Uterus (tissue), 7 donors: ENCODE results near the gene MAPK11.

- PRO-cap, 4 experiments, result no peak in any of the 4 experiments
- RAMPAGE, long total RNA, 2 experiments, result no peak in any of the 2 experiments
- RRBS, result 29% methylated on average over 4 of the region's 19 CpGs
Observed at GRCh38 chr22:50259152-50259655, 2.3 kb downstream of the MAPK12 start.

DNA sequence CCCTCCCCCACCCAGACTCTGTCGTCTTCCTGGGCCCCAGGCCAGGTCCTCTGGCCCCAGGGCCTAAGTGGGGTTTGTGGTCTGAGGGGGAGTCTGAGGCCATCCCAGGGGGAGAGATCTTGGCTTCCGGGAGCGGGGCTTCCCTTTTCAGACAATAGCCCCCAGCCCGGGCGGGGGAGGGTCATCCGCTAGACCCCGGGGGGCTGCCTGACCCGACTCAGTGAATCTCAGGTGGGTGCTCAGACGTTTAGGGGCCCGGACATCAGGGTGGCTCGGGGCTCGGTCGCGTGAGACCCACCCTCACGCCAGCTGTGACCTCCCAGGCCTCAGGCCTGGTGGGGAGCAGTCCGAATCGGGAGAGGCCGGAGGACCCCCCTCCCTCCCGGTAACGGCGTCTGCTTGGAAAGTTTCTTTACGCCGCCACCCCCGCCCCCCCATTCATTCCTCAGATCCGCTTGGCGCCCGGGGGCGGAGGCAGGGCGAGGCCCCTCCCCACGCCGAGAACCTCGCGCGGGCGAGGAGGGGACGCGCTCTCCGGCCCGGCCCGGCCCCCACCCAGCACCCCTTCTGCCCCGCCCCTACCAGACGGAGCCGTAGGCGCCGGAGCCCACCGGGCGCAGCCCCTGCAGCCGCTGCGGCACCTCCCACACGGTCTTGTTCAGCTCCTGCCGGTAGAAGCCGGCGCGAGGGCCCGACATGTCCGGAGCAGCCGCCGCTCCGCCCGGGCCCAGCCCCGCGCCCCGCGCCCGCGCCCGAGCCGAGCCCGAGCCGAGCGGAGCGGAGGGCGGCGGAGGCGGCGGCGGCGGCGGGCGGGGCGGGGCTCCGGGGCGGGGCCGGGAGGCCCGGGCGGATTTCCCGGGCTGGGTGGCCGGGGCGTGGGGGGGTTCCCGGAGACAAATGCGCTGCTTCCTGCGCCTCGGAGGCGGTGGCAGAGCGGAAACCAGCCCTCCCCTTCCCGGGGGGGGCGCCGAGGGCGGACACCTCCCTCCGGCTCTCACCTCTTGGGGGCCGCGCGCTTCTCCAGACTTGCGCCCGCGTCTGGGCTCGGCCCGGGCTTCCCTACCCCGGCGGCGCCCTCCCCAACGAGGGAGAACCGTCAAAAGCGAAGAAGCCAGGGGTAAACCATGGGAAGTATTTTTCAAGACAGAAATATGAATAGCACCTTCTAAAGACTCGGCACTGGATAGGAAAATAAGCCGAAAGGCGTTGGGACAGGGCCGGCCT, at the start of gene MAPK11:
MAPK11 (minus strand) TSS at position 786 of the 1,224 bp plus-strand sequence.
- PRO-cap, 4 experiments, result peak in 3 of 4 experiments; most common plus-strand start position 500 of the sequence (in 2); most common minus-strand start position 750 of the sequence (in 2)
- RAMPAGE, long total RNA, 2 experiments, result no peak in any of the 2 experiments
- RRBS, result 4% methylated on average over 75 of the region's 118 CpGs

DNA sequence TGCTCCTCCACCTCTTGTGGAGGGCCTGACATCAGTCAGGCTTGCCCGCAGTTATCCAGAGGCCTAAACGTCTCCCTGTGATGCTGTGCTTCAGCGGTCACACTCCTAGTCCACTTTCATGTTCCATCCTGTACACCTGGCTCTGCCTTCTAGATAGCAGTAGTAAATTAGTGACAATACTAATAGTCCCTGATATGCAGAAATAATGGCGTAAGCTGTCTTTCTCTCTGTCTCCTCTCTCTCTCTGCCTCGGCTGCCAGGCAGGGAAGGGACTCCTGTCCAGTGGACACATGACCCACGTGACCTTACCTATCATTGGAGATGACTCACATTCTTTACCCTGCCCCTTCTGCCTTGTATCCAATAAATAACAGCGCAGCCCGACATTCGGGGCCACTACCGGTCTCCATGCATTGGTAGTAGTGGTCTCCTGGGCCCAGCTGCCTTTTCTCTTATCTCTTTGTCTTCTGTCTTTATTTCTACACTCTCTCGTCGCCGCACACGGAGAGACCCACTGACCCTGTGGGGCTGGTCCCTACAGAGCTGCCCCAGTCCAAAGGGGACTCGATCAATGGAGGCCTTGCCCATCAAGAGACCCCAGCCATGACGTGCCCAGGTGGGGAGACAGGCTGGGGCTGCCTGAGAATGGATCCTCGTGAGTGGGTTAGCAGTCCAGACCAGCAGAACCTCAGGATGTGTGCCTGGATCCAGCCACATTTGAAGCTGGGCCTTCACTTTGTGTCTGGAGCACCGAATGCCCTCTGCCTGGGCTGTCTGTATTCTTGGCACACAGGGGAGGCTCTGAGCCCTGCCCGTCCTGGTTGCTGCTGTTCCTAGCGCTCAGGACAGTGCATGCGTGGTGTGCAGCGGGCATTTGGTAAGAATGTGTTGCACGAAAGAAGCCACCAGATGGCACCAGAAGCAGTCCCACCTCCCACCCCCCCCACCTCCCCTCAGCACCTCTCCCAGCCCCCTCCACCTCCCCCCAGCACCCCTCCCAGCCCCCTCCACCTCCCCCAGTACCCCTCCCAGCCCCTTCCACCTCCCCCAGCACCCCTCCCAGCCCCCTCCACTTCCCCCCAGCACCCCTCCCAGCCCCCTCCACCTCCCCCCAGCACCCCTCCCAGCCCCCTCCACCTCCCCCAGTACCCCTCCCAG, 3.9 kb upstream of the MAPK11 start:
- PRO-cap, 4 experiments, result no peak in any of the 4 experiments
- RAMPAGE, long total RNA, 2 experiments, result no peak in any of the 2 experiments
- RRBS, result no CpG with 5 or more reads among the region's 23 CpGs

- PRO-cap, 4 experiments, result no peak in any of the 4 experiments
- RAMPAGE, long total RNA, 2 experiments, result start-site peak on the minus strand in 1 of 2 experiments, at chr22:50275204-50275754 at its widest, 16 to 23 reads per replicate
- RRBS, result 60% methylated on average over 11 of the region's 52 CpGs
Observed at GRCh38 chr22:50275072-50276216, 5.3 kb upstream of the MAPK11 start.

DNA sequence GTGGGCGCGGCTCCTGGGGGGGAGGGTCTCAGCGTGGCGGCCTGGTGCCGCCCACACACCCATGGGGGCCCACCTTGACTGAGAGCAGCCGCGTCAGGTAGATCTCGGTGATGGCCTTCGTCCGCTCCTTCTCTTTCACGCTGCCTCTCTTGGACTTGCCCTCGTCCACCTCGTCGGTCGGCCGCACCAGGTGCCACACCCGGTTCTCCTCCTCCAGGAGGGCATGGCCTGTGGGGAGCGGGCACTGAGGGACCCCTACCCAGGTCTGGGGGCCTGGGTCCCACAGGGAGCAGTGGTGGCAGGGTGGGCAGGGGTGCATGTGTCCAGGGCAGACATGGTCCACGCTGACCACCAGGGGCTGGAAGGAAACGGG, 7.8 kb upstream of the MAPK11 start:
- PRO-cap, 4 experiments, result no peak in any of the 4 experiments
- RAMPAGE, long total RNA, 2 experiments, result no peak in any of the 2 experiments
- RRBS, result no CpG with 5 or more reads among the region's 20 CpGs

DNA sequence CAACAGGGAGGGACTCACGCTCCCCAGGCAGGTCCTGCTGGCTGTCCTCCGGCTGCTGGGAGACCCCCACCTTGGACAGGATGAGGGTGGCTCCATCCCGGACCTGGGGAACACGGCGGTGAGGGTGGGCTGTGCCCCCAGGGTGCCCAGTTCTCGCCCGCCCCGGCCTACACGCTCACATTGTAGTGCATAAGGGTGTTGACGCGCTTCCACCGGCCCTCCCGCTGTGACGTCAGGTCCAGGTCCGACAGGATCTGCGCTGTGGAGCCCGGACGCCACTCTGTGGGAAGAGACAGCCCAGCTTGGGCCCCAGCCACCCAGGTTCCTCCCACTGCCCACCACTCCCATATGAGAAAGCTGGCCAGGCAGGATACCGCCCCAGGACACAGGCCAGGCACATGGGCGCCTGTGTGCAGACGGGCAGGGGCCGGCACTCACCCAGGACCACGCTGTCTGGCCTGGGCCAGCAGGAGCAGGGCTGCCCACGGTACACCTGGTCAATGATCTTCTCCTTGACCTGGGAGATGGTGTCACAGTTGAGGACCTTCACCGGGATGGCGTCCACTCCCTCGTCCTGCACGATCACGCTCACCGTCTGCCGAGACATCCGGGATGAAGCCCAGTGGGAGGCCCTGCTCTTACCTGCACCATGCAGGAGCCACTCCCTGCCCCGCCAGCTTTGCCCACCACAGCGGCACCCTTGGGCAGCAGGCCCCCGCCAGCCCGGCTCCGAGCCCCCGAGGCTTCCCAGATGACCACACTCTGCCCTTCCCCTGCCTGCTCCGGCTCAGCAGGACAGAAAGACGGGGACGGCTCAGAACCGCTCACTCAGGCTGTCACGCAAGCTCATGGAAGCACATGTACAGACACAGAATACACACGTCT, 8.5 kb upstream of the MAPK11 start:
- PRO-cap, 4 experiments, result no peak in any of the 4 experiments
- RAMPAGE, long total RNA, 2 experiments, result start-site peak on the minus strand in 1 of 2 experiments, centred at positions 76 to 527 of the sequence, 19 to 25 reads per replicate
- RRBS, result 88% methylated on average over 27 of the region's 44 CpGs

- PRO-cap, 4 experiments, result peak in 3 of 4 experiments; most common plus-strand start chr22:50306462 (in 2); most common minus-strand start chr22:50305872 (in 1)
- RAMPAGE, long total RNA, 2 experiments, result no peak in any of the 2 experiments
- RRBS, result 3% methylated on average over 10 of the region's 38 CpGs
Observed at GRCh38 chr22:50305589-50306851, 1.4 kb downstream of the PLXNB2 start.

GRCh38 chr22:50396815-50397505, 53.8 kb downstream of the PPP6R2 start:
- PRO-cap, 4 experiments, result no peak in any of the 4 experiments
- RAMPAGE, long total RNA, 2 experiments, result no peak in any of the 2 experiments
- RRBS, result no CpG with 5 or more reads among the region's 6 CpGs

DNA sequence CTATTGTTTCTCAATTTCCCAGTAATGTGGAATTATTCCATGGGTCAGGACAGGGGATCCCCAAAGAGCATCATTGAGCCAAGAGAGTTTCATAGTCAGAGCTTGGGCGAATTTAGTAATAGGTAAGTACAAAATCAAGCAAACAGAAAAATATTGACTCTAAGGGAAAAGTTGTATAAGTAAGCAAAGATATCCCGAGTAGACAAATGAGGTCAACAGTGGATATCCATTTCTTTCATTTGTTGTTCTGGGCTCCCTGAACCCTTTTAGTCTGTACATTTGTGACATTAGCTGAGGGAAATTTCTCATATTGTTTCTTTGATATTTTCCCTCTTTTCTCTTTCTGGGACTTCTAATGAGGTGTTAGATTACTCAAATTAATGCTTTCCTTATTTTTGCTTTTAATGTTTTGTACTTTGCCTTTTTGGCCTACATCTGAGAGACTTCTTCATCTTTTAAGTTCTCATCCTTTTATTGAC, 57.5 kb downstream of the PPP6R2 start:
- PRO-cap, 4 experiments, result no peak in any of the 4 experiments
- RAMPAGE, long total RNA, 2 experiments, result no peak in any of the 2 experiments
- RRBS, result no CpG with 5 or more reads among the region's 2 CpGs

GRCh38 chr22:50403391-50403834, 60.3 kb downstream of the PPP6R2 start:
- PRO-cap, 4 experiments, result no peak in any of the 4 experiments
- RAMPAGE, long total RNA, 2 experiments, result no peak in any of the 2 experiments
- RRBS, result no CpG with 5 or more reads among the region's 5 CpGs

DNA sequence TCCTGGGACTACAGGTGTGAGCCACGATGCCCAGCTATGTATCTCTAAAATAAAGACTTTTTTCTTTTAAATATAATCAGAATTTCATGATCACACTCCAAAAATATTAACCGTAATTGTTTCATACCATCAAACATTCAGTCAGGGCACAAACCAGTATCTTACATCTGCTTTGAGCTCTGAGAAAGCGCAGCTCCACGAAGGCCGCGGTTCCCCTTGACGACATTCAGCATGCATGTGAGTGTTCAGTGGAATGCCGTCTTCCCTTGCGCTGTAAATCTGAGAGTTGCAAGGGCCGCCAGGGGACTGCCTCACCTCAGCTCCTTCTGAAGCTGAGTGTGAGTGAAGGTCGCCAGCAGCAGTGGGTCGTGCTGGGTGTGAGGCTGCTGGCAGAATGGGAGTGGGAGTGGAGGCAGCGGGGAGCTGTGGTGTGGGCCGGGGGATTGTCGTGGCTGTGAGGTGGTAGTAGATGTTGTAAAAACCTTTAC, 65.1 kb downstream of the PPP6R2 start:
- PRO-cap, 4 experiments, result no peak in any of the 4 experiments
- RAMPAGE, long total RNA, 2 experiments, result no peak in any of the 2 experiments
- RRBS, result no CpG with 5 or more reads among the region's 15 CpGs

- PRO-cap, 4 experiments, result no peak in any of the 4 experiments
- RAMPAGE, long total RNA, 2 experiments, result no peak in any of the 2 experiments
- RRBS, result no CpG with 5 or more reads among the region's 13 CpGs
Observed at GRCh38 chr22:50415451-50415911, 59.4 kb downstream of the SBF1 start.

GRCh38 chr22:50449686-50450042, 25.2 kb downstream of the SBF1 start:
- PRO-cap, 4 experiments, result no peak in any of the 4 experiments
- RAMPAGE, long total RNA, 2 experiments, result no peak in any of the 2 experiments
- RRBS, result no CpG with 5 or more reads among the region's 5 CpGs

DNA sequence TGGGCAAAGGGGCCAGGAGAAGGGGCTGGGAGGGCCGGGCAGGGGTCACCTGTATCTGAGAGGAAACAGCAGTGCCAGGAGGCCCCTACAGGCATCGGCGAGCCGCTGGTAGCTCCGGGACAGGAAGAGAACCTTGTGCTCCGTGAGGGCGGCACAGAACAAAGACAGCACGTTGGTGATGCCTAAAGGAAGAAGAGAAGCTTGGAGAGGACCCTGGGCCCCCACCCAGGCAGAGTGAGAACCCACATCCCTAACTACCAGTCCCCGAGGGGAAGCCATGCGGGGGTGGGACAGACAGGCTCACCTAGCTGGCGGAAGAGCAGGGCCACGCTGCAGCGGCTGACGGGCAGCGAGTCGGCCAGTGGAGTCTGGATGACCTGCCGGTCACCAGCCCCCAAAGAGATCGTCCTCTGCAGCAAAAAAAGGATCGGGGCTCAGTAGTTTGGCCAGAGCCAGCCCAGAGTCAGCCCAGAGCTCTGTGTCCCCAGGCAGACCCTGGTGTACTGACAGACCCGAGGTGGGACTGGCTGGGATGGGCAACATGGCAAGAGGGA, 8.5 kb downstream of the SBF1 start:
- PRO-cap, 4 experiments, result no peak in any of the 4 experiments
- RAMPAGE, long total RNA, 2 experiments, result no peak in any of the 2 experiments
- RRBS, result 78% methylated on average over 5 of the region's 20 CpGs

DNA sequence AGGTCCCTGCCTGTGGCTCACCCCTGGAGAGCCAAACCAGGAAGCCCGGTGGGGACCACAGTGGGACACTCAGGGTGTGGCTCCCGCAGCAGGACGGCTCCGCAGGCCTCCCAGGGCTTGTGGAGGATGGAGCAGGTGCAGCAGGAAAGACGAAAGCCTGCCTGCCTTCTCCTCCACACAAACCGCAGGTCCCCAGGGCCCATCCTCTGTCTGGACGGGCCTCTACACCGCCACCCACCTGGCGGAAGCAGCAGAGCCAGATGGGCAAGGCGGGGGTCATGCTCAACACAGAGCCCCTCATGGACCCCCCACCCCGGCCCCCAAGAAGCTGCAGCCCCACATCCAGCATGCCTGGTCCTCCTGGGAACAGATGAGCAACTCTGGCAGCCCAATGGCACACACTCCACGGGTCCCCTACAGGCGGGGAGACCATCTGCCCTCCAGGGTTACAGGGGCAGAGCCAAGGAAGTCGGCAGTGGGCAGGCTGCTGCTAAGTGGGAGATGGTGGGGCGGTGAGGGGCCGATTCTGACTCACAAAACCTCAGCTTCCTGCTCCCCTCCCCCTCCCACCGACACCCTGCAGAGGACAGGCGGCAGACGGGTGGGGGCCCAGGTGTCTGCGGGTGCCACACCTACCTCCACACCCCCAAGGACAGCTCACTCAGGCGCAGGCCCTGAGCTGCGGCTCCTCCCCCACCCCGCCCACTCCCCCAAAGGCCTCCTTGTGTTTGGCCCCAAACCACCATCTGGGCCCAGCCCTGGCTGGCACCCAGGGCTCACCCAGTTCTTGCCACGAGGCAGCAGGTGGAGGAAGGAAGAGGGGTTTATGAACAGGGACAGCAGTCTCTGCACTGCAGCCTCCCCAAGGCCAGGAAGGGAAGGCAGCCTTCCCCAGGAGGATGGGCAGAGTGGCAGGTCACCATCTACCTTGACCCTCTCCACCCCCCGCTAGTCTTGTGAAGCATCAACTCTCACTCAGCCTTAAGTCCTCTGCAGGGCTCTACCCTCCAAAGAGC, 5.1 kb downstream of the SBF1 start:
- PRO-cap, 4 experiments, result no peak in any of the 4 experiments
- RAMPAGE, long total RNA, 2 experiments, result no peak in any of the 2 experiments
- RRBS, result no CpG with 5 or more reads among the region's 25 CpGs

- PRO-cap, 4 experiments, result no peak in any of the 4 experiments
- RAMPAGE, long total RNA, 2 experiments, result no peak in any of the 2 experiments
- RRBS, result no CpG with 5 or more reads among the region's 9 CpGs
Observed at GRCh38 chr22:50470453-50471194, 4.2 kb downstream of the SBF1 start.

GRCh38 chr22:50528065-50529081, 1.4 kb downstream of the TYMP start:
- PRO-cap, 4 experiments, result no peak in any of the 4 experiments
- RAMPAGE, long total RNA, 2 experiments, result no peak in any of the 2 experiments
- RRBS, result no CpG with 5 or more reads among the region's 17 CpGs

DNA sequence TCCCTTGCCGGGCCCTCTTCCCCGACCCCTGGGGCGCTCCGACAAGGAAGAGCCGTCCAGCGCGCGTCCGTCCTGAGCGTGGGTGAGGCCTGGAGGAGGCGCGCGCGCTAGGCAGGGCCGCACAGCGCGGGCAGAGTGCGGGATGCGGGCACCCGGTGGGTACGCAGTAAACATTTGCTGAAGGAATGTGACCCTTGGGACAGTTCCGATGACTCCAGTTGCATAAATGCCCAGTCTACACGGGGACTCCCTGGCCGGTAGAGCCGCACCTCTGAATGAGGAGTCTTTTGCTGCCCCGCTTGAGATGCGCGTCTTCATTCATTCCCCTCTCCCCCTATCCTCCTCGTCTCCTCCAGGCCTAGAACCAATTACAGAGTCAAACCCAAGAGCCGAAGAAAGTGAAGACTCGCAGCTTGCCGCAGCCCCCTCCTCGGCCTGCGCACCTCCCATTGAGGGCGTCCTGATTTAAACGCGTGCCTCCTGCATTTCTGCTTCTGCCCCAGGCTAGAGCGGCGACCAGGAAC, 655 bp upstream of the CHKB start:
- PRO-cap, 4 experiments, result no peak in any of the 4 experiments
- RAMPAGE, long total RNA, 2 experiments, result no peak in any of the 2 experiments
- RRBS, result 1% methylated on average over 4 of the region's 39 CpGs

GRCh38 chr22:50607660-50608065, 7.1 kb downstream of the MAPK8IP2 start:
- PRO-cap, 4 experiments, result no peak in any of the 4 experiments
- RAMPAGE, long total RNA, 2 experiments, result no peak in any of the 2 experiments
- RRBS, result no CpG with 5 or more reads among the region's 7 CpGs

DNA sequence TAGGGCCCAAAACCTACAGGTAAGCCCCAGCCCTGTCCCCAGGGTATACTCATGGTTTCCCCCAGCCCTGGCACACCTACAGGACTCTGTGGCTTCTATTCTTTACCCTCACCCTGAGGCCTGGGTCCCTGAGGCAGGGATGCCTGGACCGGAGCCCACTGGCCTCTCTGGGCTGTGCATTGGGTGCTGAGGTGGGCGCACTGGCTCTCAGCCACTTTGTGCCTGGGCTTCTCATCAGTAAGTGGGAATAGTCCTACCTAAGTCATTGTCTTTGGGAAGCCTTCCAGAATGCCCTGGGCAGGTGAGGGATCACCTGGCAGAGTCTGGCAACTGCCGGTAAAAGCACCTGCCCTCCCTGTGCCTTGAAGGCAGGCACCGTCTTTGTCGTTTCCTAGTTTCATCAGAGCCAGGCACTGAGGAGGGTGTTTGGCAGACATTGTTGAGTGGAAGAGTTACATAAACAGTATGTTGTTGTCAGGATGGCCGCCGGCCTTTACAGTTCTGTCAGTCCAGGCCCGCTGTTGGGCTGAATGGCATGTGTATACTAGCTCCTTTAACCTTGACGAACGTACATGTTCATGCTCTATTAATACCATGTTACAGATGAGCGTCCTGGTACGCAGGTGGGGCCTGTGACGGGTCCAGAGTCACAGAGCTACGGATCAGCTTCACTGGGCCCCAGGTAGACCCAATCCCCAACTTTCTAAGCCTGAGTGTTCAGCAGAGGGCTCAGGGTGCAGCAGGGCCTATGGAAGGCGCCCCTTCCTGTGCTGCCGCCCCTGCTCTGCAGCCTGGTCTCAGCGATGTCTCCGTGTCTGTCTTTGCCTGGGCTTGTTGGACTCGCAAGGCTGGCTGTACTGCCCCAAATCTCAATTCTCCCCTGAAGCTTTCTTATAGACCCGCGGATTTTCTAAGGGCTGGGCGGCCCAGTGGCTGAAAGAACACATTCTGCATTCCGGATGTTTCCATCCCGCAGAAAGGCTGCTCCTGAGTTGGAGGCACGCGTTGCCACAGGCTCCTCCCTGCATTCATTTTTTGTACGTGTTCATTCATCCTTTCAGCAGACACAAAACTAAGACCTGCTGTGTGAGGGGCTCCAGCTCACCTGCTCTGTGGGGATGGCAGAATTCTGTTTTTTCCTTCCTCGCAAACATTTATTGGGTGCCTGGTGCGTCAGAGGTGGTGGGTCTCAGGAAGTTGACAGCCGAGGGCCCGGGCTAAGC, 42.2 kb upstream of the ACR start:
- PRO-cap, 4 experiments, result no peak in any of the 4 experiments
- RAMPAGE, long total RNA, 2 experiments, result no peak in any of the 2 experiments
- RRBS, result no CpG with 5 or more reads among the region's 31 CpGs